ENCODE measurements around the gene KCNK17.

DNA sequence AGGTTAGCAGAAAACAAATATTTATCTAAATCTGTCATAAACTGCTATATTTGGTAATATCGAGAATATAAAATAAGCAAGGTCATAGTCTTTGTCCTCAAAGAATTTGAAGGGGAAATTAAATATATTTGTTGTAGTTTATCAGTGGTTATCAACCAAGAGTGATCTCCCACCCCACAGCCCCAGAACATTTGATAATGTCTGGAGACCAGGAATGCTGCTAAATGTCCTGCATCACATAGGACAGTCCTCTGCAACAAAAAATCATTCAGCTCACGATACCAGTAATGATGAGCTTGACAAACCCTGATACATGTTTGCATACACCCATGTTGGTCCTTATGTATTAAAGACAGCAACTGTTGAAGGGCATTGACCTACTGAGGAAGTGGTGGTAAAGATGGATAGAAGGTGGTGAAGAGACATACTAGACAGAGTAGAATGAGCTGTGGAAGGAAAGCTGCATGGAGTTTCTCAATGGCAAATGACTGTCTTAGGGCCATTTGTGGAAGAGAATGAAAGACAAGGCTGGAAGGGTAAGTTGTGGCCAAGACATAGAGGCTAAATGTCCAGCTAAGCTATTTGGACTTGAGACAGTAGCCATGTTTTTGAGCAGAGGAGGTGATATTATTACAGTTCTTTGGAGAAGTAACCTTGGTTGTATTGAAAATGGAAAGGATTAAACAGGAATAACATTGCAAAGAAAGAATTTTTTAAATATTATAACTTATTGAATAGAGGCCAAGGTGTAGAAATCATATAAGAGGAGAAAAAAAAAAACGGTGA lies 243.9 kb downstream of the ZFAND3 start:
- PRO-cap: no peak

- PRO-cap: no peak
Observed at GRCh38 chr6:38111915-38112341, 292.4 kb downstream of the ZFAND3 start.

DNA sequence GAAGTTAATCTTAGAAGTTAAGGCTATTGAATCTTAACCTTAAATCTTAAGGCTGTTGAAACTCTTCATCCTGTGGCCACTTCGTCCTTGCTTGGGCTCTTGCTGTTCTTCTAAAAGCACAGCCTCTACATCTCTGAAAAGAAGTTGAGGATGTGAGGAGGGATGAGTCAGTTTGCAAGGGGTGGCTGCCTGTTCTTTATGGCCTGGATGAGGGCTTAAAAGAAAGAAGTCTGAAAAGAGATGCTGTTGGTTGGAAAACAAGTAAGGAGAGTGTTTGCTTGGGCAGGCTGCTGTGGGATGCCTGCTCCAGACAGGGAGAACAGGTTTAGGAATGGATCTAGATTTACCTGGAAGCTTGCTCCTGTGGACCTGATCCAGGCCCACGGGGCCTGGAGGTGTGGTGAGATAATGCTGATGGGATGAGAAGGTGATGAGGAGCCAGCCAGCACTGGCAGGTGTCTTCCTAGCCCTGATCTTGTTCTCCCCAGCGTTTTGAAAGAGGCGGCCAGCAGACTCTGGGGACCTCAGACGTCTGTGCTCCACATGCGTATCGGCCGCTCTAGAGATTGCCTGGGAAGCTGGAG lies 331.1 kb downstream of the ZFAND3 start:
- PRO-cap: no peak

GRCh38 chr6:38542806-38543516 lies 96.8 kb downstream of the BTBD9 start:
- PRO-cap: no peak

- PRO-cap: no peak
Observed at GRCh38 chr6:39196562-39197250, 32.6 kb downstream of the KCNK5 start.

- PRO-cap: no peak
Observed at GRCh38 chr6:39226613-39227455, 2.4 kb downstream of the KCNK5 start.

DNA sequence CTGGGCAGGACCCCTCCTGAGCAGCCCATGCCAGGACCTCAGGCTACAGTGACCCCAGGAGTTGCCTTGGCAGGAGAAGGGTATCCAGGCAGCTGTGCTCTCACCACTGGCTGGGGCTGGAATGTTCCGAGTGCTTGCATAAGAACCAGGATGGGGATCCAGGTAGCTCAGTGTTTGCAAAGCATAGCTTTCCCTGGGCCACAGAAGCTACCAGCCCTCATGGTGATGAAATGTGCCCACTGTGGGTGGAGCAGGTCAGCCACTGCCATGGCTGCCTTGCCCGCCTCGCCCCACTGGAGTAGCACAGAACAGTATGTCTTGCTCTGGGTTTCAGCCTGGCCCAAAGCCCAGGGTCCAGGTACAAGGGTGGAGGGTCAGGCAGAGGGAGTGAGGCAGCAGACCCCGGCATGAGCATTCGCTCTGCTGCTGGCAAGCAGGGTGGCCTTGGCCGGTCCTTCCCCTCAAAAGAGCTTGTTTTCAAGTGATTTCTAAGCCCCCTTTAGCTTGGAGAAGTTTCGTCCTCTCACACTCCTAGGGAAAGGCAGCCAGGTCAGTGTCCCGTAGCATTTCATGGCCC lies 34.7 kb downstream of the KCNK17 start:
- PRO-cap: no peak

DNA sequence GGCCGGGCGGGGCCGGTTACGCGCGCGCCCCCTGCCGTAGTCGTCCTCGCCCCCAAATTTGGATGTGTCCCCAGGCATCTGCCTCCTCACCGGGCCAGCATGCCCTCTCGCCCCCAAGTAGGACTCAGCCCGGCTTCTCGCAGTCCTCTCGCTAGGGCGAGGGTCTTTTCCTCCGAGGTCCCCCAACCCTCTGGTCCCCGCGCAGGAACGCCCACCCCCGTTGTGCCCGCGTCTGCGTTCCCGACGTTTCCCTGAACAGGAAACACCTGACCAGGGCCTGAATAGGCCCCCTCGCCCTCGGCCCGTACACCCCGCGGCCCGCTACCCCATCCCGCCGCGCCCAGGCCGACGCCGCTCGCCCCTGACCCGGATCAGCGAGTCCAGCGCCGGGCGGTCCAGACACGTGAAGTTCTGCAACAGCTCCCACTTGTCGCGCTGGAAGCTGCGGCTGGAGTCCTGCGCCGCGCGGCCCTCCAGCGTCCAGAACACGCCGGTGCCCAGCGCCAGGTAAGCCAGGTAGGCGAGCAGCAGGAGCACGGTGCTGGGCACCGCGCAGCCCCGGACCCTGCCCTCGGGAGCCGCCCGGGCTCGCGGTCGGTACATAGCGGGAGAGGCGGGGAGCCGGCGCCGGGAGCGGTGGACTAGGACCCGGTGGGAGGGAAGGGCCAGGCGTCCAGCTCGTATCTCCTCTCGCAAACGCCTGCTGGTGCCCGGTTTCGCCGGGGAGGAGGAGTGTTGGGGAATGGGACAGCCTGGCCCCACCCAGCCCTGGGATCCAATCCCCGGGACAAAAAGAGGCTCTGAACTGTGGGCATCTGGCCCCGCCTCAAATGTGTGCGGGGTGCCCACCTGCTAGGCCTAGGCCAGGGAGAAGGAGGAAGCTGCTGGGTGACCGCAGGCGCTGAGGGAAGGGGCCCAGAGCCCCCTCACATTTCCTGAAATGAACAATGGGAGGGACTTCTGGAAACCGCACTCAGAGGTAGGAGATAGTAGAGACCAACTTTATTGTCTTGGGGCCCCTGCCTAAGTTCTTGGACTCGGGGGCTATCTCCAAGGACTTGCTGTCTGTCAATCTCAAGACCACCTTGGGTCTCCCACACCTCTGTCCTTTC lies at the start of gene KCNK17:
TSS of gene KCNK17 (minus strand) at position 702 of the 1,112 bp plus-strand sequence.
- PRO-cap: no peak

DNA sequence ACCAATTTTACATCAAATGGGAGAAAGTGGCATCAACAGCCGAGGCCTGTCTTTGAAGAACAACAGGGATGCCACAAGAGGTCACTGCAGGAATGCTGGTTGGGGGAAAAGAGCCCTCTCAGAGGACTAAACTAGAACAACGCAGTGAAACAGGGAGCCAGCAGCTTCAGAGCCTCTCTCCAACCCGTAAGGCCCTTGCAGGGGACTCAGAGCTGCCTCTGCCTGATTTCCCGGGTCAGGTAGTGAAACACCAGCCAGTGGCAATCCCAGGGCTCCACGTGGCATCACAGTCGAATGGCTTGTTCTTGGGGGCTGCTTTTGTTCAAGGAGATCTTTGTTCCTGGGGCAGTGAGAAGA lies 55.0 kb upstream of the KCNK16 start:
- PRO-cap: no peak

- PRO-cap: no peak
Observed at GRCh38 chr6:39821626-39822500, 29.7 kb downstream of the DAAM2 start.

GRCh38 chr6:40298541-40298819 lies 288.7 kb downstream of the LRFN2 start:
- PRO-cap: no peak

DNA sequence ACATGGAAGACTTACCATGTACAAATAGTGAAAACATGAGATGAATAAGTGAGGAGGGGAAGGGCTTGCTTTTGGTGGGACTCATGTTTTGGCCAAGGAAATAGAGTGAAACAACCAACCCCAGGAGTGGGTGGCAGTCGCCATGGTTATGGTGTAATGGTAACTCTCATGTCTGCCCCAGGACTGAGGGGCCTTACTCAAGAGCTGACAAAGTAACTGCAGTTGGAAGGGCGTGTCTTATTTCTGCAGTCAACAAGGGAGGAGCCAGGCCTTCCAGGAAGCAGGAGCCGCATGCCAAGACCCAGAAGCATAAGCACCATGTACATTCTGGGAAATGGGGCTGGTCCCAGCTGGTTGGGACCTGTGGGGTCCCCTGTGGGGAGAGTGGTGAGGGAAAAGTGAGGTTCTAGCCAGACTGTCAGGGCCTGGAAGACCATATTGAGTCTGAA lies 108.4 kb downstream of the UNC5CL start:
- PRO-cap: no peak

DNA sequence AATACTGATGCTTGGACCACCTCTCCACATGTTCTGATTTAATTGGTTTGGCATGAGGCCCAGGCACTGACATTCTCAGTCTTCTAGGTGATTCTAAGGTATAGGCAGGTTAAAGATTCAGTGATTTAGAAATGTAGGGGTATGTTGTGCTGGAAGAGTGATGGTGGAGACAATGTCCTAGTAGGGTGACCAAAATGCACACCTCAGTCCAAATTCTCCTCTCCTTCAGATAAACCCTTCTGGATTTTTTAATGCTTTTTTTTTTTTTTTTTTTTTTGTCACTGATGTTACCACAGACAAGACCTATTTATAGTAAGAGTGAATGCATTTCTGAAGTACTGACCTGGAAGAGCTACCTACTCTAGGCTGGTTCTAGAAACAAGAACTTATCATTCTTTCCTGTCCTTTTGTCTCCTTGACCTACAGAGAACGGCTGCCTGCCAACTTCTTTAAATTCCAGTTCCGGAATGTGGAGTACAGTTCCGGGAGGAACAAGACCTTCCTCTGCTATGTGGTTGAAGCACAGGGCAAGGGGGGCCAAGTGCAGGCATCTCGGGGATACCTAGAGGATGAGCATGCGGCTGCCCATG lies 8.0 kb downstream of the APOBEC2 start:
- PRO-cap: no peak

DNA sequence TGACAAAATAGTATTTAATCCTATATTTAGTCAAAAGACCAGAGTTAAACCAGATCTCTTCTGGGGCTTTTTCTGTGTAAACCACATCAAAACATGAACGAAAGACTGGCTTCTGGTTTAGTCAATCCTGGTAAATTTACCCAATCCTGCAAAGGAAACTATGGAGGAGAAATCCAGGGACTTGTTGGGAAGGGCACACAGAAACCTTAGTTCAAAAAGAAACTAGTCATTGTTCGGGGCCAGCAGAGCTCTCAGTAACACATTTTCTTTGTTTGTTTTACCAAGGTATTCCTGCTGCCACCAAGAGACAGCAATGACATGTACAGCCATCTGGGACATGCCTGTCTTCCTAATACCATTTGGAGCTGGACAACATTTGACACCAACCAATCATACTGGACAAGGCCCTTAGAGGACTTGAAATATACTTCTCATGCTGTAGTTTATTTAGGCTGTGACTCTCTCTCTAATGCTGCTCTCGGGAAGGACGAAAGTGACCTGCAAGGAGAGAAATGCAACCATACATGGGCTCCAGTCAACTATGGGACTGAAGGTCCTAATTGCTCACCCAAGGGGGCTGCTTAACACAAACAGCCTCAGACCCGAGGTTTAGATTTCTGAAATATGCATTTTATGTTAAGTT lies 8.2 kb downstream of the OARD1 start:
- PRO-cap: no peak

GRCh38 chr6:41074789-41075092 lies 2.0 kb downstream of the NFYA start:
- PRO-cap: no peak

DNA sequence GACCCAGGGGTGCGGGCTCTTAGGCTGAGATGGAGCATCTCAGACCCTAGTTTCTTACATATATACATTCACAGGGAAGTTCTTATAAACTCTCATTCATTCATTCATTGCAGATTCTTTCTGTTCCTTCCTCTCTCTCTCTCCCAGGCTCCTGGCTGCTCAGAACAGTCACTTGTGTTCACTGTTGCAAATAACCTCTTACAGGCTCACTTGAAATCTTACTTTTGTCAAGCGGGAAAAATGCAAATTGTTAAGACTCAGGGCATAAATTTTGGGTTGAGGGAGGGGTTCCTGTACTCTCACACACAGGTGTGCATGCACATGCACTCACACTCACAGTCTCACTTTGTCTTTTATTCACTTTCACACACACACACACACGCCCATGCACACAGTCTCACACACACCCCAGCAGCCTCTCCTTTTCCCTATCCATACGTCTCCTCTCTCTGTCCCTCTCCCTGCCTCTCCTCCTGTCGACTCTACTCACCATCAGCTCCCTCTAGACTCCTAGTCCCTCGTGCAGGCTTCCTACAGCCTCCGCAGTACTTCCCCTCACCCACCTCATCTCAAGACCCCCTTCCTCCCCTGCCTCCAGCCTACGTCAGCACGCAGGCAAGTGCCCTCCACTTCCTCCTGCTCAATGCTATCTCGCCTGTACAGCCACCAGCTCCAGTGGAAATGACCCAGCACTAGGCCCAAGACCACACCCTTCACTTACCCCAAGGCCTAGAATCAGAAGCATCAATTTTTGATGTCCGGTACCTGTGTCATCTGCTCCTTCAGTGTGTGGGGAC lies 670 bp upstream of the TREML2 start:
- PRO-cap: unidirectional peak, minus-strand start at position 200 of the sequence

GRCh38 chr6:41285497-41286254 lies 806 bp downstream of the TREM1 start:
- PRO-cap: no peak

DNA sequence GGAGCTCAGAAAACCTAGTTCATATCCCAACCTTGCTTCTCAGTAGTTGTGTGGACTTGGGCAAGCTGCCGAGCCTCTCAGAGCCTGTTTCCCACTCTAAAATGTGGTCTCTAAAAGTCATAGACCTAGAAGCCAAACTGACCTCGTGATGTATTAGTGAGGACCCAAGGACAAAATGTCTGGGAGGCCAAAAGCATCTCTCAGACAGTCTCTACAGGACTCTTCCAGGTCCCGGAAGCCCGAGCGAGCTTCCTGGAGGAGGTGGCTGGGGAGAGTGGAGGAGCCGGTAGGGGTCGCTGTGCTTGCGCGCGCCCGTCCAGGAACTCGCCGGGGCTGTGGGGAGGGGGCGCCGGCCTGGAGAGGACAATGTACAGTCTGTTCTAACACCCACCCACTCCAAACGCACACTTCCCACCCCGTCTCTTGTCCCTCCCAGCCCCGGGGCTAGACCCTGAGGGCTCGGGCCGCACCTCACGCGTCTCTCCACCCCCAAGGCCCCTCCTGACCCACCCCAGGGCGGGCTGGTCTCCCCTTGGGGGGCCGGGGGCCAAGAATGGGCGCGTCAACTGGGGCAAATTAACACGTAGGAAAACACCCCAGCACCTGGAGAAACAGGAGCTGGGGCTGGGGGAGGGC lies 103.4 kb upstream of the FOXP4 start:
- PRO-cap: no peak

DNA sequence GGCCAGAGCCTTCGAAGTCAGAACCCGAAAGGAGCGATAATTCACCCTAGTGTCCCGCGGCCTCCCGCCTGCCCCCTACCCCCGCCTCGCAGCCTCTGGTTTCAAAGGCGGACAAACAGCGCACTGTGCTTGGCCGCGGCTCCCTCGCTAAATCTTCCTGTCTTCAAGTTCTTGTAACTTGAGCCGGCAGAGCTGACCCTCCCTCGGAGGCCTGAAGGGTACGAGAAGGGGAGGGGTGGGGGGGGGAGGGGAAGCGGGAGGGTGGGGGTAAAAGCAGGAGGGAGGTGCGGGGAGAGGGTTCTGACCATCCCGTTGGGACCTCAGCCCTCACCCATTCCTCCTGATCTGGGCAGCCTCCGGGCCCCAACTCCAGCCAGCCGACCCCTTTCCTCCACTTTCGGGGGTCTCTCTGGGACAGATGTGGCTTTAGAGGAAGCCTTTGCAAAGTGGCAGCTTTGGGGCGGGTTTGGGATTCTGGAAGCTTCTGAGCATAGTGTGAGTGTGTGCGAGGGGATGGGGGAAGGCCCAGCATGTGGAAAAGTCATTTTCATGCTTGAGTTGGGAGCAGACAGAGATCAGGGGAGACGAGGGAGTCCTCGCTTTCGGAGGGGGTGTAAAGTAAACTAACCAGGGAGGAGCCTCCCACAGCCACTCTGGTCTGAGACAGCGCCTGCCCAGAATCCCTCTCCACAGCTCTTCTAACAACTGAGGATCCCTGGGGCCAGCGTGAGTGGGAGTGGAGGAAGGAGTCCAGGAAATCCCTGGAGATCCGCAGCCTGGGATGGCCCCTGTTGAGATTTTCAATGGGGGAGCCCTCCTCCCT lies 102.7 kb upstream of the FOXP4 start:
- PRO-cap: unidirectional peak, plus-strand start at position 571 of the sequence

DNA sequence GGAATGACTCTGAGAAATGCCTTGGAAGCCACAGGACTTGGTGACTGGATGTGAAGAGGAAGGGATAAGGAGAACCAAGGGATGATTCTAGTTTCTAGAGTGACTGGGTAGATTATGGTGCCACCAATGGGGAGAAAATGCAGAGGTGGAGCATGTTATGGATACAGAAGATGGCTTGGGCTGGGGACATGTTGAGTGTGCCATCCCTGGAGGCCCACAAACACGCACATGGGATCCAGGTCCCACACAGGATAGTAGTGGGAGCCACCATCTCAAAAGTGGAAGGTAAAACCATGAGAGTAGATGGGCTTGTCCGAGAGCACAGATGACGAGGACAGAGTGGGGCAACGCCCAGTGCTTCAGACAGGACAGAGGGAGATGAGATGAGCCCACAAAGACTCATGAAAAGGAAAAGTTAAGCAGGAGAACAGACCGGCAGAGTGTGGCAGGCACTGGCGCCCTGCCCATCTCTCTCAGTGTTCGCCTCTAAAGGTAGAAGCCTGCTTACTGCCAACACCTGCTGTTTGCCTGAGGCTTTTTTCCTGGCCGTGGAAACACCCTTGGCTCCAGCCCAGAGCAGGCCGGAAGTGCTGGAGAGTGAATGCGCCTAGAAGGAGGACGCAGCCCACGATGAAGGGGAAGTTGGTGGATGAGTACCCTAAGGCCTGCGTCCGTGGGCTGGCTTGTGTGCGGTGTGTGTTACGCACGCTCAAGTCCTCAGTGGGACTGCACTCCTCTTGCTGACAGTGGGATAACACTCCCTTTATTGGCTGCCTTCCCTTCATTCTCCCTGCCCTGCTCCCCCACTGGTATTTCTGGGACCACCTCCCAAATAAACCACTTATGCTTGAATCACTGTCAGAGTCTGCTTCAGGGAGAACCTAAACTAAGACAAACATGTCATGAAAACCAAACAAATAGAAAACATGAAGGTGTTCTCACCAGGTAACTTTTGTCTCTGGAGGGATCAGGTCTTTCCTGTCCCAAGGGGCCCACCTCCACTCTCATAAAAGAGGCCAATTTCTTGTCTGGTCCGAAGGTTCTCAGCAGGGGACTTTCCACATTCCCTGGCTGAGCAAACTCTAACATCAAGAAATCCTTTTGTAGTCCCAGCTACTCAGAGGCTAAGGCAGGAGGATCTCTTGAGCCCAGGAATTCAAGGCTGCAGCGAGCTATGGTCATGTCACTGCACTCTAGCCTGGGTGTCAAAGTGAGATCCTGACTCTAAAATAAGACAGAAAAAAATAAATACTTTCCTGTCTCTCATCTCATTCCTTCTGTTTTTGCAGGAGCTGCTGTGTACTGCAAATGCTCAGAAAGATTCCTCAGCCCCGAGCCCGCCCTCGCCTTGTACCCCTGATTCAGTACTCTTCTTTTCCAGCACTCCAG lies 9.1 kb upstream of the FOXP4 start:
- PRO-cap: no peak

Data from pulmonary lymph node (tissue), 1 donor.